Paraaortic lymph node (tissue), 1 donor: Measurements from ENCODE around the genes EMD, FAM3A, CTAG1B, GAB3 and VBP1.

- PRO-cap, result no peak
These were observed 21.6 kb downstream of the FLNA start for GRCh38 chrX:154352466-154353614.

GRCh38 chrX:154354769-154355312 is 19.6 kb downstream of the FLNA start:
- PRO-cap, result no peak

- PRO-cap, result bidirectional peak, plus-strand start at chrX:154369764, minus-strand start at chrX:154369439
These were observed 4.9 kb downstream of the FLNA start for GRCh38 chrX:154369303-154370247.

DNA sequence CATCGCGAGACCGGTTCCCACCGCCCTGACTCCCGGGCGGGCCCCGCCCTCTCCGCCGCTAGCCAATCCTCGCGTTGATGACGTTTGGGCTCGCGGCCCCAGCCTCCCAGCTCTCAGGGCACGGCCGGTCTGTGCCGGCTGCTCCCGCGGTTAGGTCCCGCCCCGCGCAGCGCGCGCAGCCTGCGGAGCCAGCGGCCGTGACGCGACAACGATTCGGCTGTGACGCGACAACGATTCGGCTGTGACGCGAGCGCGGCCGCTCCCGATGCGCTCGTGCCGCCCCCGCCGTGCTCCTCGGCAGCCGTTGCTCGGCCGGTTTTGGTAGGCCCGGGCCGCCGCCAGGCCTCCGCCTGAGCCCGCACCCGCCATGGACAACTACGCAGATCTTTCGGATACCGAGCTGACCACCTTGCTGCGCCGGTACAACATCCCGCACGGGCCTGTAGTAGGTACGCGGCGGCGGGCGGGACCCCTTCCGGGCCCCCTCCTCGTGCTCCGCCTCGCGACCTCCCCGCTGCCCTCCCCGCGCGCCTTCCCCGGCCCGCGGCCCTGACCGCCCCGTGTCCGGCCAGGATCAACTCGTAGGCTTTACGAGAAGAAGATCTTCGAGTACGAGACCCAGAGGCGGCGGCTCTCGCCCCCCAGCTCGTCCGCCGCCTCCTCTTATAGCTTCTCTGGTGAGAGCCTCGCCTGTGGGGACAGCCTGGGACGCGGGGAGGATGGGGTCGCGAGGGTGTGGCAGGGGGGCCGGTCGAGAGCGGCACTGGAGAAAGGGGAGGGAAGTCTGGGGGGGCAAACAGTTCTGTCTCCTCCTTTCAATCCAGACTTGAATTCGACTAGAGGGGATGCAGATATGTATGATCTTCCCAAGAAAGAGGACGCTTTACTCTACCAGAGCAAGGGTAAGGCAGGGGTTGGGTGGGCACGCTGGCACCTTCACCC is at the start of gene EMD:
Gene EMD, plus strand, starts transcription at position 178 of the 942 bp plus-strand sequence.
- PRO-cap, result bidirectional peak, plus-strand start at position 141 of the sequence, minus-strand start outside the sequence

- PRO-cap, result no peak
These were observed 2.2 kb downstream of the RPL10 start for GRCh38 chrX:154400399-154400832.

- PRO-cap, result no peak
These were observed 5.0 kb downstream of the RPL10 start for GRCh38 chrX:154402900-154403769.

GRCh38 chrX:154437328-154437804 is 412 bp downstream of the GDI1 start:
- PRO-cap, result no peak

DNA sequence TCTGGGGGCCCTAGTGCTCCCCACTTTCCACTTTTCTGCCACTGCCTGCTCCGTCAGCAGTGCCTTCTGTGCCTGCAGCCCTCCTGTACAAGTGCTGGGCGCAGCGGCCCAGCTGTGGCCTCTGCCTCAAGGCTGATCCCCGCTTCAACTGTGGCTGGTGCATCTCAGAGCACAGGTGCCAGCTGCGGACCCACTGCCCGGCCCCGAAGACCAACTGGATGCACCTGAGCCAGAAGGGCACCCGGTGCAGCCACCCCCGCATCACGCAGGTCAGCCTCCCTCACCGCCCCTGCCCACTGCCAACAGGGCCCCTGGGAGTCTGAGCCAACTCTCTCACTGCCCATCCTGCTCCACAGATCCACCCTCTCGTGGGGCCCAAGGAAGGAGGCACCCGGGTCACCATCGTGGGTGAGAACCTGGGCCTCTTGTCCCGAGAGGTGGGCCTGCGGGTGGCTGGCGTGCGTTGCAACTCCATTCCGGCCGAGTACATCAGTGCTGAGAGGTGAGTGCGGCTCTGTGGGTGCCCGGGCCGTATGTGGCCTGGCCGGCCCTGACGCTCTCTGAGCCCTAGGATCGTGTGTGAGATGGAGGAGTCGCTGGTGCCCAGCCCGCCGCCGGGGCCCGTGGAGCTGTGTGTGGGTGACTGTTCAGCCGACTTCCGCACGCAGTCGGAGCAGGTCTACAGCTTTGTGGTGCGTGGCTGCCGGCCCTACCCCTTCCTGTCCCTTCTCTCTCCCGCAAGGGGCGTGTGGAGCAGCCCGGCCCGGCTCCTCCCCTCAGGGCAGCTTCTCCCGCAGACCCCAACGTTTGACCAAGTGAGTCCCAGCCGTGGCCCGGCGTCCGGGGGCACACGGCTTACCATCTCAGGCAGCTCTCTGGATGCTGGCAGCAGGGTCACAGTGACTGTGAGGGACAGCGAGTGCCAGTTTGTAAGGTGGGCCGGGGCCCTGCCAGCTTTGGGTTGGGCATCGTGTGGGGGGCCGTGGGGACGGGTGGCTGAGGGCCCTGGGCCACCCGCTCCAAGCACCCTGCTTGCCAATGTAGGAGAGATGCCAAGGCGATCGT is 7.8 kb downstream of the PLXNA3 start:
- PRO-cap, result no peak

DNA sequence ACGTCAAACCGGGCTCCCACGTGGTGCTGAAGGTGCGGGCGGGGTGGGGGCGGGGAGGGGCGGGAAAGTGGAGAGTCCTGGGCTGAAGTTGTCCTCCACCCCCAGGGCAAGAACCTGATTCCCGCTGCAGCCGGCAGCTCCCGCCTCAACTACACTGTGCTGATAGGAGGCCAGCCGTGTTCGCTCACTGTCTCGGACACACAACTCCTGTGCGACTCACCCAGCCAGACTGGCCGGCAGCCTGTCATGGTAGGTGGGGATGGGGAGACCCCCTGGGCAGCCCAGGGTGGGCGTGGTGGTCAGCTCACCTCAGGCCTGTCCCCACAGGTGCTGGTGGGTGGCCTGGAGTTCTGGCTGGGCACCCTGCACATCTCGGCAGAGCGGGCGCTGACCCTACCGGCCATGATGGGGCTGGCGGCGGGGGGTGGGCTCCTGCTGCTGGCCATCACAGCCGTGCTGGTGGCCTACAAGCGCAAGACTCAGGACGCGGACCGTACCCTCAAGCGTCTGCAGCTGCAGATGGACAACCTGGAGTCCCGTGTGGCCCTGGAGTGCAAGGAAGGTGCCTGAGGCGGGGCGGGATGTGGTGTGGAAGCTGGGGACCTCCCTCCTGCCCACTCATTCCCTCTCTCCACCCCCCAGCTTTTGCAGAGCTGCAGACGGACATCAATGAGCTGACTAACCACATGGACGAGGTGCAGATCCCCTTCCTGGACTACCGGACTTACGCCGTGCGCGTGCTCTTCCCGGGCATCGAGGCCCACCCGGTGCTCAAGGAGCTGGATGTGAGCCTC is 9.6 kb downstream of the PLXNA3 start:
- PRO-cap, result no peak

DNA sequence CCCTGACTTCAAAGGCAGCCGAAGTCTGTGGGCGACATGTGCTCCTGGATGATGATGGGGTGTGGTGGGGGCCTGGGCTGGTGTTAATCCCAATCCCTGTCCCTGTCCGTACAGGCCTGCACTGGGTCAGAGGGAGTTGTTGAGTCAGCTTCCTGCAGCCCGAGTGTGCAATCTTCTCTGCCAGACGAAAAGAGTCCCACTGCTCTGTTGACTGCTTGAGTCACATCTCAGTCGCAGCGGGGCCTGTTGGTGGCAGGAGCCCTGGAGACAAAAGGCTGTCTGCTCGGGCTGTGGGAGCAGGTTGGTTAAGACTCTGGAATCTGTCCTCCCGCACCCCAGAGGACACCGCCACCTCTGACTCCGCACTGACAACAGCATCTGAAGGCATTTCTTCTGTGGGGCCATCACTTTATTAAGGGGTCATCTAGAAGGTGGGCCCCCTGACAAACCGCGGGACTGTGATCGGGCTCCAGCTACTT is 10.2 kb downstream of the FAM3A start:
- PRO-cap, result no peak

GRCh38 chrX:154515585-154516342 is at the start of gene FAM3A:
FAM3A (minus strand) TSS chrX:154516232.
- PRO-cap, result bidirectional peak, plus-strand start at chrX:154516530, minus-strand start at chrX:154516232

DNA sequence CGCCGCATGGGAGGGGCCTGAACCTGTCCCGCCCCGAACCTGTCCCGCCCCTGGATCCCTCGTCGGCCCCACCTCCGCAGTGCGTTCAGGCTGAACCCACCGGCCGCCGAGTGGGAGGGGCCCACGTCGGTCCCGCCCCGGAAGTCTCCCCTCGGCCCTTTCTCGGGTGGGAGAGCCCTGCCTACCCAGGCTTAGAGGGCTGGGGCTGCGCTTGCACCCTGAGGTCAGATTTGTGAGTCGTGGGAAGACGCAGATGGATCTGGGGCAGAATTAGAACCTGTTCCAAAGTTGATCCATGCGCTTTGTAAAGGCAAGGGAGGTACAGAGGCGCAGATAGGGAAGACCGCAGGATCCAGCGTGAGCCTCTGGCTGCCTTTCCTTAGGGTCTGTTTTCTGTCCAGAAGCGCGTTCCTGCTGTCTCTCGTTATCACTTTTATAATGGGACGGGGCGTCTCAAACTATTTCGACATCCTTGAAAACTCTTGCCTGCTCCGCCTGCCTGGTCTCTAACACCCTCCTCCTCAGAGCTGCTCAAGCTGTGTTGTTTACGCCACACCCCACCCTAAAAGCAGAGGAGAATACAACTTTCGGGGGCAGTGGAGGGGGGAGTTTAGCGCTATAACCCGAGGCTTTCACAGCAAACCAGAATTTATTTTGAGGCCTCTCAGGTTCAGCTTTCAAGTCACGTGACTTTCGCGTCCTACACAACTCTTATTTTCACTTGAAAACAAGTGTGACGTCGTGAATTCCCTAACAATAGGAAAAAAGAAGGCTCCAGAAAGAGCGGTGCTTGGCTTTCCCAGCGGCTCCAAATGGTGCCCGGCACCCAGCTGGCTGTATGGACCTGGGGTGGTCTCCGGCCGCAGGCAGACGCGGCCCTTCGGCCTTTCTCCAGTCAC is 560 bp upstream of the FAM3A start:
- PRO-cap, result bidirectional peak, plus-strand start at position 188 of the sequence, minus-strand start outside the sequence; unidirectional peak, plus-strand start at position 324 of the sequence; bidirectional peak, plus-strand start at position 793 of the sequence, minus-strand start at position 684 of the sequence

- PRO-cap, result no peak
These were observed 14.6 kb downstream of the G6PD start for GRCh38 chrX:154531885-154532555.

- PRO-cap, result no peak
These were observed at the start of gene CTAG1B for GRCh38 chrX:154619126-154619591. CTAG1B (minus strand) TSS chrX:154619282.

DNA sequence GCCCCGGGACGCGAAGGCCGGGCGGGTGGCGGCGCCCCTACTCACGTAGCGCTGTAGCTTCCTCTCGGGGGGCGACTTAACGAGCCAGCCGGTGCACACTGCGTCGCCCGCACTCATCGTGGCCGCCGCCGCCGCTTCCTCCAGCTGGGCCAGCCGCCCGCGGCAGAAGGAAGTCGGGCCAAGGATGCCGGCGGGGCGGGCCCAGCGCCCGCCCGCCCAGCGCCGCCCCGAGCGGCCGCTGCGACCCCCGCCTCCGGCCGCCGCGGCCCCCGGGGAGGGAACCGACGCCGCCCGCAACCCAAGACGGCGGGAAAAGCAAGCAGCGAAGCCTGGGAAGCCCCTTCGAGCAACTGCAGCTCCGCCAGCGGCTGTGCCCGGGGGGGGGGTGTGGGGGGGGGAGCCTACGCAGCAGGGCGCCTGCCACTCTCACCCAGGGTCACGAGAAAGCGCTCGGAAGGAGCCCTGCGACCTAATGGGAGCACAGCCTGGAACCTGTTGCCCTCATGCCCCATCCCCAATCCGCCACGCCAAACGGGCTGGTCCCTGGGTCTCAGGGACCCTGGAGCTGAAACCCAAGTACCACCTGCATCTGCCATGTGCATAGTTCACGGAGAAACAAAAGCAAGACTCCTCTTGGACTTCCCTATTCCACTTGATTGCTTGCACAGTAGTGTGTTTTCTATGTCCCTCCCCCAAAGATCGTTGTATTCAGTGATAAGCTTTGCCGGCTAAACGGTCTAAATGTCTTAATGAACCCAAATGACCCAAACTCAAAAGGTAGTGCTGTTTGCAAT is at the start of gene GAB3:
Gene GAB3, minus strand, starts transcription at position 169 of the 794 bp plus-strand sequence.
- PRO-cap, result bidirectional peak, plus-strand start at position 172 of the sequence, minus-strand start at position 161 of the sequence; unidirectional peak, minus-strand start at position 628 of the sequence

DNA sequence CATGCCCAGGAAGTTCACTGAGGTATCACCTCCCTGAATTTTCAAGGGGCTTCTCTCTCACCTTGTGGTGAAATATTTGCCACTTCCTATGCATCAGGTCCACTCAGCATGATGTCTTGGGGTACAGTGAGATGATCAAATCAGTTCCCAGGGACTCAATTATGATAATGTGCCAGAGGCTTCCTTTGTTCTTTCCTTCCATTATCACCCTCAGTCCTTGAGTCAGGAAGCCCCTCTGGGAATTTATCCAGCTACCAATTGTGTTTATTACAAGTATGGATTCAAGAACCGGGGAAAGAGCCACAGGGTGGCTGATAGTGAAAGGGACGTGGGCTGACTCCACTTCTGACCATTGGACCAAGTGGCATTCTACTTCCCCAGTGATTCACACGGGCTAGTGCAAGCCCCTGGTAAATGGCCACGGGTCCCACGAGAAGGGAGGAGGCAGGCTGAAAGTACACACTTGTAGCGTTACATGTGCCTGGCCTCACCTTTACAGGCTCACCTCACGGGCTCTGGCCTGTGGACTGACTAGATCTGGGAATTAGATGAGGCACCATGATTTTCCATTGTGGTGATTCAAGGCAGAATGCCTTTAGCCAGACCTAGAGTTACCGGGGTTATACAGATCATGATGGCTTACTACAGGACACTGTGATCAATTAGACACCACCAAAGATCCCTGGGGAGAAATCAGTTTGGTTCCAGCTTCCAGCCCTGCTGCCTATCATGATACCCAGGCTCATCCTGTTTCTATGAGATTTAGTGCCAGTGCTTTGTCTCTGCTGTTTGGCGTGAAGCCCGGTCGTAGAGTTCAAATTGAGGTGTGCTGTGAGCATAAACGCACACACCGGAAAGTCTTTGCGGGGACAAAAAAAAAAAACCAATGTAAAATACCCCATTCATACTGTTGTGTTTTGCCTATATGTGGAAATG is 1.0 kb upstream of the DKC1 start:
- PRO-cap, result unidirectional peak, plus-strand start at position 817 of the sequence

GRCh38 chrX:154799120-154800367 is 5.7 kb downstream of the MPP1 start:
- PRO-cap, result no peak

DNA sequence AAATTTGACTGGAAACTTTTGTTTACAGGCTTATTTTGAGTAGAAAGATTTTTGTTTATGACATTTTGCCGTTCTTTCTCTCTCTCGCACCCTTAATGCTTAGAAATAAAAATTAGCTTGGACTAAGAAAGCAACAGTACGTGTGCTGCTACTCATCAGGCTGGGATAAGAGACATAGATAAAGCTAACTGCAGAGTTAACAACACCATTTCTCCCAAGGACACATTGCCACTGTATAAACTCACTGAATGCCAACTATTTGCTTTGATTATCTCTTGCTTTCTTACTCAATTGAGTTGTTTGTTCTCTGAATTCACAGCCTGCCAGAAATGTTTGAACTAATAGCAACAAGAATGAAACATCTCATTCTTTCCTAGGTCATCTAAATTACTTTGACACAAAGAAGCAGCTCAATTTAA is 34.6 kb downstream of the F8 start:
- PRO-cap, result no peak

DNA sequence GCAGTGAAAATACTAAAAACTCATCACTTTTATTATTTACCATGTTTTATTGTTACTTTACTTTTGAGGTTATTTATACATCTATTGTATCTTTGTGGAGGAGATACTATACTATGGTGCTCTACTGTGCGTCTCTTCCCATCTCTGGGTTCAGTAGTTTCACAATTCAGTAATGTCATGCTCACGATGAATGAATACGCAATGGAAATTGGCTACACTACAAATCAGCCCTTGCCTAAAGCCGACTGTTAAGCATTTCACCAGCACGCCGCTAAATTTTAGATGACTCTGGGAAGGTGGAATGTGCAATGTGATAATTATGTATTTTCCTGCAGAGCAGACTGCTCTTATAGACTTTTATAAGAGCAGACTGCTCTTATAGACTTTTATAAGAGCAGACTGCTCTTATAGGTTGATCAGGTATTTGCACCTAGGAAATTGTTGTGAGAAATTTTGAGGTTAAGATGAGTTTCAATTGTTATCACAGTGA is 1.1 kb downstream of the FUNDC2 start:
- PRO-cap, result bidirectional peak, plus-strand start at position 281 of the sequence, minus-strand start at position 146 of the sequence

GRCh38 chrX:155215850-155216625 is at the start of gene VBP1:
VBP1 (plus strand) TSS chrX:155216460.
- PRO-cap, result bidirectional peak, plus-strand start at chrX:155216460, minus-strand start at chrX:155216258